LHCN-M2 (cell line): ENCODE results near the gene MCM3.

DNA sequence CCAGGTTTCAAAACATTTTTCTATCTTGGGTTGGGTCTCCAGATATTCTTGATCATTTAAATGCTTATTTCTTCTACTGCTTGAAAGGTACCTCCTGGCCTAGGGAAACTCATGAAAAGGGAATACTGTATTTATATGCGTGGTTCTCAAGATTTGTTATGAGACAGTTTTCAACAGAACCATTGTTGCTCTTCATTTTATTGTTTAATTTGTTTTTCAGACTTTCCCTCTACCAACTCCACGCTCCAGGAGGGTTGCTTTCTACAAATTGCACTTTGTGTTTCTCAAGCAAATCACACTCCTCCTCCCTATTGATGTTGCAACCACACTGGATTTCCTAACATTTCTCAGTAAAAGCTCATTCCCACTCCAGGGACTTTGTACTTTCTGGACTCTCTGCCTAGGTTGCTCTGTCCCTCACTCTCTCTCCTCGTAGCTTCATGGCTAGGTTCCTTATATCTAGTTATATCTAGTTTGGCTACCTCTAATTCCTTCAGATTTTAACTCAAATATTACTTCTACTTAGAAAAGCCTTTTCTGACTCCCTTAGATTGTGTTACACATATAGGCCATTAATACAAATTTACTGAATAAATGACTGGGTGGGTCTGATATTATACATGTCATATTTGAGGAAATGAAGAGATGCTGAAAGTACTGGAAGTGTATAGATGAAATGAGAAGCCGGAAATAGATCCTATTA is 20.3 kb downstream of the PGK2 start:
- RAMPAGE, long total RNA = no peak

DNA sequence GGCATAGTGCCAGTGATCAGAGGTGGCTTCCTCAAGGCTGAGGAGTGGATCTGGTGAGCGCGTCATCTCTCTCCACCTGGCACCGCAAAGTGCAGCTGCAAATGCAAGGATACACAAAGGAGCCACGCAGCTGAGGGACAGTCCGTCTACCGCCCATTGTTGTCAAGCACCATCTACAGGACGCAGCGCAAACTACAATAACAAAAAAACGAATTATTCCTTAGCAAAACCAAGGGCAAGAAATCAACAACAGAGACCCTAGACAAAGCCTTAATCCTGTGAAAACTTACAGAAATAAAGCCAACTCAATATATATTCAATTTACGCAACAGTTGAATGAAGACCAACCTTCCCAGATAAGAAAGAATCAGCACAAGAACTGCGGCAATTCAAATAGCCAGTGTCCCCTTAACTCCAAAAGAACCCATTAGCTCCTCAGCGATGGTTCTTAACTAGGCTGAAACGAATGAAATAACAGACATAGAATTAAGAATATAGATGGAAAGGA is 9.2 kb upstream of the DEFB110 start:
- RAMPAGE, long total RNA = no peak

DNA sequence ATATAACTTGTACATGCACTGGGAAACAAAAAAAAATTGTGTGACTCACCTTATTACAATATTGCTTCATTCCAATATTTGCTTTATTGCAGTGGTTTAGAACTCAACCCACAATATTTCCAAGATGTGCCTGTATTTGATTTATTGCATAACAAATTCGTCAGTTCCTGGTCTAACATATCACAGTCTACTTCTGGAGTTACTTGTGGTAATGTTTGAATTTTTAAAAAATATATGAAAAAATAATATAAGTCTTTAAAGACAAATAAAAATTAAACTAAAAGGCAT is 42.0 kb upstream of the DEFB112 start:
- RAMPAGE, long total RNA = no peak

GRCh38 chr6:50846417-50846800 is 27.7 kb downstream of the TFAP2B start:
- RAMPAGE, long total RNA = no peak

DNA sequence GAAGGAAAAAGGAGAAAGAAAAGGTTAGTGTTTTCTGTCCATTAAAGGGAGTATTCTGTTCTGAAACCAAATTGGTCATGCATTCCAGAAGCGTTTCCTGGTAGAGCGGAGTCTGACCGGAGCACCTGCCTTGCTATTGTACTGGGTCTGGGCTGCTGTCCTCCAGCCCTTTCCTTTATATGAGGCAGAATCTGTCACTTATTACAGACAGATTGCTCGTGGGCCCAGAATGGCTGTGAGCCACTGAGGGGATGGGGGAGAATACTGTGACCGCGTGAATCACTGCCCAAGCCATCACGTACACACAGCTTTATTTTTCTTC is 573.5 kb downstream of the PKHD1 start:
- RAMPAGE, long total RNA = no peak

DNA sequence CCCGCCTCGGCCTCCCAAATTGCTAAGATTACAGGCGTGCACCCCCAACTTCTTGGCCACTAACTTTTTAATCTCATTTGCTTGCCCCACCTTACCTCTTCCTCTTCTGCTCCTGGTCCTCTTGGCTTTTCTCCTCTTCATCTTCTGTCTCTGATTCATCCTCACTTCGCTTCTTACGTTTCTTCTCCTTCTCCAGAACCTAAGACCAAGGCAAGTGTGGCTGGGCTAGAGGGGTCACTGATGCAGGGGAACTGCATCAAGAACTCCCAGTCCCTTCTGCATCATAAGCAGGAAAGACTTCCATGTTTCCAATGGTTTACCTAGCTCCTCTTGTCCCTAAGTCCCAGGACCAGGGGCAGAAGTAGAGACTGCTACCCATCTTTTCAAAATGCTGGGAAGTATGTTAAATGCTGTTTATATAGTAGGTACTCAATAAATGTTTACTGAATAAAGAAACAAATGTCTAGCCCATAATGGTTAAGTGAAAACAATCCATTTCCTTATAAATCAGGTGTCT is 16.7 kb downstream of the MCM3 start:
- RAMPAGE, long total RNA = no peak

DNA sequence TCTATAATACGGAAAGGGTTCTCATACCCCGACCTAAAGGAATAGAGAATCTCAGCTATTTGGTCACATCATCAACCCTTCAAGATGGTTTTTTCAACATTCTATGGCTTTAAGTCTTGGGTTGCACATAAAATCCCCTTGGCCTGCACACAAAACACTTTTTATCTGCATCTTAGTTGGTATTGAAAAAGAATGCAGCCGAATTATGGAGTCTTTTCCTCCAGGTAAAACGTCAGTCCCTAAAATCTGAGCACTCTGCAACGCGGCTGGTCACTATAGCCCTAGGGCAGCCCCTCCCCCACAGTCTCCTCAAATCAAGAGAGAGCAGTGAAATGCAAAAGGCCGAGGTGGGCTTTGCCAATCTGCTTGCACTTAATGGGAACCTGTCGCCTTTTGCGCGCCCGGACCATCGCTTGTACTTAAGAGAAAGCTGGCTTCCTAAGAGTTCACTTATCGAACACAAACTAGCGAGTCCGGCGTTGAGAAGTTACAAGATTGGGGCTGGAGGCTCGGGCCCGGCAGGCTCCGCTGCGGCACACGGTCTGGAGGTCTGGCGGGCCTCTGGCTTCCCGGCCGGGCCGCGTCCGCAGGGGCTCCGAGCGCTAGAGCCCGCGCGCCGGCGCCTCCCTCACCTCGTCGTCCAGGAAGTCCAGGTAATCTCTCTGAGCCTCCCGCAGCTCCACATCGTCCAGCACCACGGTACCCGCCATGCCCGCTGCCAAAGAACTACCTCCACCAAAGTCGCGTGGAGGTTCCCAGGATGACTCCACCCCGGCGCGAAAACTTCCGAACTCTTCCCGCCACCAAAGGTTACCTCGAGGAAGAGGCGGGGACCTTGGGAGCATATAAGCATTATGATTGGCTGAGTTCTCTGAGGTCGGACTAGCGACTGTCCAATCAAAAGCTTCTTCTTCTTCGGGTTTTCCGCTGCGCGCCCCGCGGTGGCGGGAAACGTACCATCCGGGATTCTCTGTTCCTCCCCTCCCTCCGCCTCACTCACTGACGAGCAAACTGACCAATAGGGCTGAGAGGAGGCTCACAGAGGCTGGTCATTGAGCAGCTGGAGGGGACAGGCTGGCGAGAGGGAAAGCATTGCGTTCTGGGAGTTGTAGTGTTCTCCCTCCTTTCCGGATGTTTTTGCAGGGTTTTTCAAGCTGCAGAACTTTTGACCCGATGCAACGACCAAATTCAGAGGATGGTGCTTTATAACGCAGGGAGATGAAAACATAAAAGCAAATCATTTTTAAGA is at the start of gene MCM3:
Gene MCM3 (minus strand): TSS at position 778 of the 1,249 bp plus-strand sequence.
- RAMPAGE, long total RNA = no peak

DNA sequence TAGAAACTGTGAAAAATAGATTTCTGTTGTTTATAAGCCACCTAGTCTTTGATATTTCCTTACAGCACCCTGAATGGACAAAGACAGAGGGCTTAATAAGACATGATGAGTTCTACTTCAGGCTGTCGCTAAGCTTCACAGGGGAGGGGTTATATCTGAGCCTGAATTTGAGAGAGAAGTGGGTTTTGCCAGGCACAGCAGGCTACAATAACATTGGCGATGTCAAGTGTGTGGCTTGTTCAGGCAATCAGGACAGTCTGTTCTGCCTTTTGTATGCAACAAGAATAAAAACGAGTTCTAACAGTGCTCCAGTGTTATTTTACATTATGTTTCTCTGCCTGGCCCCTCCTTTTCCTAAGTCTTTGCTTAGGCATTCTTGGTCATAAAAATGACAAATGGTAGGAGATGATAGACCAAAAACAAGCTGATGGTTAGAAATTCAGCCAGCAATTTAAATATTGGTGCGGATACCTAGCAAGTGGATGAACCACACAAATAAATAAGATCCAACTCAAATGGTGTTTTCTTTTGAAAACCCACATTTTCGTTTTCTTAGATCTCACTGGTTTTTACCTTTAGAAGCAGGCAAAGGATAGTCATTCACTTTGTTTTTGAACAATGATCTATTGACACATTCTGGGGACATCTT is 26.9 kb downstream of the PAQR8 start:
- RAMPAGE, long total RNA = no peak

- RAMPAGE, long total RNA = no peak
These were observed 17.0 kb upstream of the EFHC1 start for GRCh38 chr6:52403003-52403642.

DNA sequence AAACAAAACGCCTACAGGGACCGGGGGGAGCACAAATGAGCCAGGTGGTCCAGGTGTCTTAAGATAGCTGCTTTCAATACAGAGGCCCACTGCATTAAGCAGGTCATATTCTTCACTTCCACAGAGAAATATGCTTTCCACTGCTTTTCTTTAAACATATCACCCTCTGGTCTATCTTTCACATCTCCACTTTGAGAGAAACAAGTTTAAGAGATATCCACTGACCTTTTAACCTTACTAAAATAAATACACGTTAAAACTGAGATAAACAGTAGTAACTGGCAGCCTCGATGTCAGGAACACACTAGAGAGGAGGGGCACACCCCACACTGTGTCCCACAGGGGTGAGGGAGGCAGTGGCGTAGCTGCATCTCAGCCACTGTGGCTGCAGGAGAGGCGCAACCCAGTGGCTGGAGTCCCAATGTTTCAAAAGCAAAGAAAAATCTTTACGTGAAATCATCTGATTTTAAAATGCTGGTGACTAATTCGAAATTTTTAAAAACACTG is 54.9 kb downstream of the TRAM2 start:
- RAMPAGE, long total RNA = no peak

GRCh38 chr6:52566814-52567545 is 9.9 kb downstream of the TRAM2 start:
- RAMPAGE, long total RNA = no peak

GRCh38 chr6:52663416-52663924 is 7.4 kb upstream of the TMEM14A start:
- RAMPAGE, long total RNA = no peak

GRCh38 chr6:52882329-52882788 is 27.1 kb downstream of the GSTA3 start:
- RAMPAGE, long total RNA = no peak

- RAMPAGE, long total RNA = no peak
These were observed 704 bp upstream of the CILK1 start for GRCh38 chr6:53062194-53062861.

DNA sequence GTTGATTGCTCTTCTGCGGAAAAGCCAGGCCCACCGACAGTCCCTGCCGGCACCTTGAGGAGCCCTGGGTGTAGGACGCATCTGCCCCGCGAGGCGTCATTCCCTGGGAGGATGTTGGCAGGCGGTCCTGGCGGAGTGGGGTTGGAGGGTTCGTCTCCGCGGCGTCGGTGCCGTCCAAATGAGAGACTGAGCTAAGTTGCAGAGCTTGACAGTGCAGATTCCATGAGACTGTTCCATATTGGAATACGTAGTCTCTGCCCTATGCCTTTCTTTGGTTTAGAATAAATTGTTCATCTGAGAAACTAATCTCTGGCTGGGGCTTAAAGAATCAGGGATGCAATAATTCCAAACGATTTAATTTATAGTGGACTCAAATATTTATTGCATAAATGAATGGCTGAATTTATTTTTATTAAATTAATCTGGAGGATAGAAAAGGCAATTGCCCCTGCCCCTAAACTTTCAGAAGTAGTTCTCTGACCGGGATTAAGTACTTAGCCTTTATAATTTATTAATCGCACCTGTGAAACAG is 1.1 kb downstream of the FBXO9 start:
- RAMPAGE, long total RNA = no peak

DNA sequence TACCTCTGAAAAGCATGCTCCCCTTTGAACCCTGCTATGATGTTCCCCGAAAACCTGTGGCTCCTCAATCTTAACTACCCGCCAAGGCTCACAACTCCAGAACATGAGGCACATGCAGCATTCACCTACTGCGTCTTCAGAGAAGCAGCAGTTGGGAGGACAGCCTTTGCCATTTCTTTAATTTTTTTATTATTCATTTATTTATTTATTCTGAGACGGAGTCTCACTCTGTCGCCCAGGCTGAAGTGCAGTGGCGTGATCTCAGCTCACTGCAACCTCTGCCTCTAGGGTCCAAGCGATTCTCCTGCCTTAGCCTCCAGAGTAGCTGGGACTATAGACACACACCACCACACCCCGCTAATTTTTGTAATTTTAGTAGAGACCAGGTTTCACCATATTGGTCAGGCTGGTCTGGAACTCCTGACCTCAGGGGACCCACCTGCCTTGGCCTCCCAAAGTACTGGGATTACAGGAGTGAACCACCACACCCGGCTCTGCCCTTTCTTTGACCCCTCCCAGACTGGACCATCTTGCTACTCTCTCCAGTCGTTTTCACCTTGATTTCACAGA is 55.5 kb downstream of the ELOVL5 start:
- RAMPAGE, long total RNA = no peak

- RAMPAGE, long total RNA = no peak
These were observed 46.8 kb downstream of the ELOVL5 start for GRCh38 chr6:53301664-53302612.

GRCh38 chr6:53303657-53304398 is 44.9 kb downstream of the ELOVL5 start:
- RAMPAGE, long total RNA = no peak

DNA sequence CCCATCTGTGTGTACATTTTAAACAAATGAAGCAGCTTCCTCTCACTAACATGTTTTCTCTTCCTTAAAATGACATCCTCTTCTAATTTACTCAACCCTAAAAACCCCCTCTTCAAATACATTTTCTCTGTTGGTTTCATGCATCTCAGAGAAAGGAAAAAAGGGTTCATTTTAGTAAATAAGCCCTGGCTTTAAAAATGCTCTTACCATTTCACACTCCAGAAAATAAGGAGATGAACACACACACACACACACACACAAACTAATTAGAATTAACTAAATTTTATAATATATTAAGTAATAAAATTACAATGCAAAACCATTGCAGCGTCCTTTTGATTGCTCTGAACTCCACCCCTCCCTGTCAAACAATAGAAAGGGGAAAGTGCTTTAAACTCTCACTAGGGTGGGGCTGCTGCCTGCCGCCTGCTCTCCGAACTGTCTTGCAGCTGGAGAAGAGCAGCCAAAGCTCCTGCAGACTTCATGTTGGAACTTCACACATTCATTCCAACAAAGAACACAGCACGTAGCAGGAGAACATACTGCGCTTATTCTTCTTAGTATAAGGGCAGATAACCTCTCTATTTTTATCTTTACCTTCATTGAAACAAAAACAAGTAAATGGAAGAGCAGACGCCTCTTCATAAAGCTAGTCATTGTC is 83.3 kb downstream of the GCLC start:
- RAMPAGE, long total RNA = no peak

GRCh38 chr6:53500020-53500713 is 44.7 kb downstream of the GCLC start:
- RAMPAGE, long total RNA = no peak